ENCODE data around the genes PLAAT2, PLAAT3 and RTN3.

DNA sequence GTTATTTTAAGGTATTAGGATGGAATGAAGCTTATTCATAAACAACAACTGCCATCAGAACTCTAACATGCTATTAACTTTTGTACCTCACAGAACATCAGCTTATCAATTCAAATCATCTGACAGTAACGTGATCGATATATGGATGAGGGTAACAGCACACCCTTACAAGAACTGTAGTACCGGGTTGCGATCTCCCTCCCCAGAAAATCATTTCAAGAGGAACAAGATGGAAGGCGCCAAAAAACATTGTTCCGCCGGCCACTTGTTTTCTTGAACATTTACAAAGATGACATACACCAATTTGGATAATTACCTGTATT lies 15.1 kb upstream of the WDR74 start:
- PRO-cap, 2 experiments: peak in 1 of 2 experiments; most common minus-strand start position 124 of the sequence (in 1)

- PRO-cap, 2 experiments: no peak in any of the 2 experiments
These were observed 929 bp downstream of the SLC22A25 start for GRCh38 chr11:63242266-63243073.

GRCh38 chr11:63246098-63246578 lies 2.7 kb upstream of the SLC22A25 start:
- PRO-cap, 2 experiments: no peak in any of the 2 experiments

DNA sequence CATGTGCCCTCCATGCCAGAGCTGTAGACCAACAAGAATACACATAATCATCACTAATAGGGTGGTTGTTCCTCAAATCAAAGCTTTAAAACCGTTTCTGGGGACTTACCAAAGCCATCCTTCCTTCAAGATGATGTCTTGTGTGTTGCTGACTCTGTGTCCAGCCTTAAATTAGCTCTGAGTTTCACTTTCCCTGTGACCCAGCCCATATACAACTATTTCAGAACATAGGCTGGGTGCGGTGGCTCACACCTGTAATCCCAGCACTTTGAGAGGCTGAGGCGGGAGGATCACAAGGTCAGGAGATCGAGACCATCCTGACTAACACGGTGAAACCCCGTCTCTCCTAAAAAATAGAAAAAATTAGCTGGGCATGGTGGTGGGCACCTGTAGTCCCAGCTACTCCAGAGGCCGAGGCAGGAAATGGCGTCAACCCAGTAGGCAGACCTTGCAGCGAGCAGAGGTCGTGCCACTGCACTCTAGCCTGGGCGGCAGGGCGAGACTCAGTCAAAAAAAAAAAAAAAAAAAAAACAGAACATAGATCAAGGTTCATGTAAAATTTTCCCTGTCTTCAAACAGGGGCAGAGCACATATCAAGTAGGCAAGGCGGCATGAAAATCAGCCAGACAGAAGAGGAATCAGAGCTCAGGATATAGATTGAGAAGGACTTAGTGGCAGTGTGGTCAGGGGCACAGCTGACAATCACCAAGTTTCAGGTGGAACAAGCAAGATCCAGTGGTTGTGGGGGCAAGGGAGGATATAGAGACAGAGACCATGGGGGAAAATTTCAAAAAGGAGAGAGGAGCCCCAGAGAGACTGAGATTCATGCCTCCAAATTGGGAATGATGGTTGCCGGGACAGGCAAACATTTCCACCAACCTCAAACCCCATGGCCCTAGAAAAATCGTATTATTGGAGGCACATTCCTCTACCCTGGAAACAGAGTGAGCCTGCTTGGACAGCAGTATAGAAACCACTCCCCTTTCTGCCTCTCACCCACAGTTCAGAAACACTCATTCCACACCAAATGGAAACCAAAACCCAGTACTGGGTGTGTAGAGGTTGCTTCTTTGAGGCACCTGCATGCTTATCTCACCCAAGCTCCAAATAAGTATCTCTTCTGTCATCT lies at the start of gene PLAAT2:
TSS of gene PLAAT2 (minus strand) at position 173 of the 1,129 bp plus-strand sequence.
- PRO-cap, 2 experiments: peak in 1 of 2 experiments; most common plus-strand start position 1,044 of the sequence (in 1)

DNA sequence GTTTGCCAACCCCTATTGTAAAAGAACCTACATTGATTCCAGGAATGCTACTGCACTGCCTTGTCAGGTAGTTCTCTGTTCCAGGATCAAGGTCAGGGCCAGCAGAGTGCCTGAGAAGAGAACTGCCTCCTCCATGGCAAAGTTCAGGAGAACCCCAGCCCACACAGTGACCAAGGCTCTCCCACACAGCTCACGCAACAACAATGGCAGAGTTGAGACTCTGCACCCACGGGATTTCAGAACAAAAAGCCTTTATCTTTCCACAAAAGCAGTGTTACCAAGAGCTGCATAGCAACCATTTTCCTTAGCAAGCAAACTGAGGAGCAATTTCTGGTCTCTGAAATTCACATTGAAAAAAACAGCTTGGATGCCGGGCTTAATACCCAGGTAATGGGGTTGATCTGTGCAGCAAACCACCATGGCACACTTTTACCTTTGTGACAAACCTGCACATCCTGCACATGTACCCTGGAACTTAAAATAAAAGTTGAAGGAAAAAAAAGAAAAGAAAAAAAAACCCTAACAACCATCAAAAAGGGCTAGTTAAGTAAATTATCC lies 11.0 kb downstream of the PLAAT3 start:
- PRO-cap, 2 experiments: no peak in any of the 2 experiments

DNA sequence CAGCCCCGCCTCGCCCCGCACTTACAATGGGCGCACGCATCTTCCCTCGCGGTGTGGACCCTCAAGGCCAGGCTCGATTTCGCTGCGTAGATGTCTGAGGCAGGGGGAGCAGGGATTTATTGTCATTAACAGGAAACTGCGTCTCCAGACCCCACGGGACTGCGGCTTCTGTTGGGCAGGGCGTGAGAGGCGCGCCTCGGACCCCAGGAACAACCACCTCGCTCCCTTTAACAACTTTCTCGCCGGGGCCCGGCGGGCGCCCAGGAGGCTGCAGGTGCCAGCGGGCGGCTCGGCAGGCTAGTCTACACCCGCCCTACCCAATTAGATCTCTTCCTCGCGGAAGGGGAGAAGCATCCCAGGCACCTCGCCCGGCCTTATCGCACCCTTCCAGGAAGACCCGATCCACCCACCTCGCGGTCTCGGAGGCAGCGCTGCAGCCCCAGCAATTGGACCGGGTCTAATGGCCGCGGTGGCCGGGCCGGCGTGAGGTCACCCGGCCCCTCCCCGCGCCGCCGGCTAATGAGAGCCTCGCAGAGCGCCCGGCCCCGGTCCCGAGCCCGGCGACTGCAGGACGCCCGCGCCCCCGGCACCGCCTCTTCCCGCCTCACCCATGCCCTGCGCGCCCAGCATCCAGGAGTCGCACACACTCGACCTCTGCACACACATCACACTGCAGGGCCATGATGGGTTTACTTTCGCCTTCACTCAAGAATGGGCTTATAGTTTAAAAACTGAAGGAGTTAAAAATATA lies at the start of gene PLAAT3:
TSS of gene PLAAT3 (minus strand) at position 459 of the 751 bp plus-strand sequence.
- PRO-cap, 2 experiments: peak in 2 of 2 experiments; most common plus-strand start position 236 of the sequence (in 1); most common minus-strand start position 92 of the sequence (in 2)

DNA sequence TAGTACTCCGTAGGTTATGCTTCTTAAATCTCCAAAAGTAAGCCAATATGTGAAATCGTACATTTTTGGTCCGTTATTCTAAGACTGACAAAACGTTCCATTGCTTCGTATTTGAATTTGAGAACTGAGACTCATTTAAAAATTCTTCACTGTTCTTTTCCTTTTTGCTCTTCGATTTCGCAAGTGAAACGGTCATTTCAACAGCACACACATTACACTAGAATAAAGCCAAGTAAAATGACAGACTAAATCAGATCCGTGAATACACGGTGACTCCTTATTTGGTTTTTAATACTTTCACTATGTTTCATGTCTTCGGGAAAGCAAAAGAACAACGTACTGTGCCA lies 907 bp downstream of the ATL3 start:
- PRO-cap, 2 experiments: no peak in any of the 2 experiments

DNA sequence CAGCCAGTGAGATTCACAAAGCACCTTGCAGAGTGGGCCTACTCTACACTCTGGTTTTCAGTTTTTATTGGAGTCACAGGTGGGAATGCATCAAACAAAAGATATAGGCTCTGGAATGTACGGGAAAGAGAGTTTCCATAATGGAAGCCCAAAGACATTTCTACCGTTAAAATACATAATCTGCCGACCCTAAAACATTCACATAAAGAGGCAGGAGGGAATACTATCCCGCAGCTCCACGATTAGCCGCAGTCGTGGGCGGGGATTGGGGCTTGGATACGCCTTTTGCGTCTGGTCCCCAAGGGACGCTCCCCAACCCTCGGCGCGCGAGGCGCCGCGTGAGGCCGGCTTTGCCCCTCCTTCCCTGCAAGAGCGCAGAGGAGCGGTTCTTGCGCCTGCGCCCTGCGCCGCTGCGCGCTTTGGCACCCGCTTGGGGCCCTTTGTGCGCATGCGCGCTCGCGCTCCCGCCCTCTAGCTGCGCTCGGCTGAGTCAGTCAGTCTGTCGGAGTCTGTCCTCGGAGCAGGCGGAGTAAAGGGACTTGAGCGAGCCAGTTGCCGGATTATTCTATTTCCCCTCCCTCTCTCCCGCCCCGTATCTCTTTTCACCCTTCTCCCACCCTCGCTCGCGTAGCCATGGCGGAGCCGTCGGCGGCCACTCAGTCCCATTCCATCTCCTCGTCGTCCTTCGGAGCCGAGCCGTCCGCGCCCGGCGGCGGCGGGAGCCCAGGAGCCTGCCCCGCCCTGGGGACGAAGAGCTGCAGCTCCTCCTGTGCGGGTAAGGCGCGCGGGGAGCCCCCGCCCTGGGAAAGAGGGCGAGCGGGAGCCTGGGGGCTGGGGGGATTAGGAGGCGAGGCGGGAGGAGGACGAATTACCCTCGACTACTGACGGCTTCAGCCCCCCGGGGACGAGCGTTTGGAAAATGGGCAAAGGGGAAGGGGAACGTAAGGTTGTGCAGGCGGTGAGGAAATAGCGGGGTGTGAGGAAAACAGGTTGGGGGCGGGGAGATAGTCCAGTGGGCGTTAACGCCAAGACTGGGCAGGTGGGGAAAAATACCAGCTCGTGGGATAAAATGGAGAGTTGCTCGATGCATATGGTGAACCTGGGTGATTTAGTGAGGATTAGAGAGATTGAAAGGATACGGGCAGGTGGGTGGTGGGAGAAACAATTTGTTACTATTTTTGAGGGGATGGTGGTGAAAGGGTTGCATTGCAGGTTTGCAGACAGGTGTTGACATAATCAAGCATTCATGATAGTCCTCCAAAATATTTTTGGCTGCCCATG lies at the start of gene RTN3:
TSS of gene RTN3 (plus strand) at position 497 of the 1,281 bp plus-strand sequence.
- PRO-cap, 2 experiments: peak in 2 of 2 experiments; most common plus-strand start position 497 of the sequence (in 2); most common minus-strand start position 340 of the sequence (in 2)

- PRO-cap, 2 experiments: no peak in any of the 2 experiments
These were observed 3.8 kb downstream of the ZFTA start for GRCh38 chr11:63764807-63765211.

DNA sequence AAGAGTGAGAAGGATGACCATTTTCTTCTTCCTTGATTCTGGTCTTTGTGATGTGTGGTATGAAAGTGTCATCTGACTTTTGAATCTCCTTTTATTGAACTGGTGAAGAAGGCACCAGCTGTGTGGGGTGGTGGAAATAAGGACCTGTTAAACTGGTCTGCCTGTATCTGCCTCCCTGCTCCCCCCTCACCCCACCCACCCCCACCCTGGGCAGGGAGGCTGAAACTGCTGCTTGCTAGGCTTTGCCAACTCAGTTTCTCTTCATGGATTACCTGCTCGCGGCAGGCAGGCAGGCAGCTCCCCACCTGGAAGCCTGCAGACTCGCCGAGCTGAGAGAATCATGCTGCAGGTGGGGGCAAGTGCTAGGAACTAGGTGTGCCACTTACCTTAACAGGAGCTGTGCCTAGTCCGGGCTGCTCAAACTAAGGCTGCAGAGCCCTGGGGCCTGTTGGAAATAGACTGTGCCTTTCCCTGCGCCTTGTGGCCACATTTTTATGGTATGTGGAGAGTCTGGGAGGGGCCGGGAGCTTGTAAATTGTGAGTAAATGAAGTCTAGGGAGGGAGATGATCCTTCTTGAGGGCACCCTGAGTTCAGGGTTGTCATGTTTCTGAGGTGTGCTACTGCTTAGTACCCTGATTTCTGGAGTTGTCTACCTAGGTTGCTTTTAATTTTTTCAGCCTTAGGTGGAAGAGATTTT lies 30.3 kb downstream of the MARK2 start:
- PRO-cap, 2 experiments: no peak in any of the 2 experiments

DNA sequence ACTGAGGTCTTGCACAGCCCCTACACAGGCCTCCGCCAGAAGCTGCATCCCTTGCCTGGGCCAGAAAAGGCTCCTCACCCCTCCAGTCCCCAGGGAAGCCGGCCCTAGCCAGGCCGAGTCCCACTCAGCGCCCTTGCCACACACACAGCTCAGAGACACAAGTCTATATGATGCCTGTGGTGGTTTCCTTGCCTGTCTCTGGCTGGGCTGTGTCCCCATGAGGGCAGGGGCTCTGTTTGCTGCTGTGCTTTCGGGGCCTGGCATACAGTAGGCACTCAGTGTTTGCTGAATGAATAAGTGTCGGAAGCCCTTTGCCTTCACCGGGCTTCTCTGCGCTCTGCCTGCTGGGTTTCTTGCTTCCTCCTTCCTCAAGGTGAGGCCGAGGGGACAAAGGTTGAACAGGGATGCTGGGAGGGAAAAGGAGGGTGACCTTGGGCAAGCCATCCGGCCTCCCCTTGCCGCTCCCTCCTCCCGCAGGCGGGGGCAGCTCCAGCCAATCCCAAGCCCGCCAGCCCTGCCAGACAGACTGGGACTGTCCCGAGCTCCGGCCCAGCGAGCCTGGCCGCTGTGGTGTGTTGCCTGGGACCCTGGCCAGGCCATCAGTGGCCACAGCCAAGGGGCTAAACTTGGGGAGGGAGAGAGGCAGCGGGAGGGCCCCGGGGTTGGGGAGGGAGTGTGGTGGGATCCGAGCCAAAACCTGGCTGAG lies 3.1 kb upstream of the RCOR2 start:
- PRO-cap, 2 experiments: no peak in any of the 2 experiments

GRCh38 chr11:63939348-63939589 lies 467 bp downstream of the NAA40 start:
- PRO-cap, 2 experiments: no peak in any of the 2 experiments

- PRO-cap, 2 experiments: no peak in any of the 2 experiments
These were observed 15.8 kb downstream of the NAA40 start for GRCh38 chr11:63954286-63955272.

GRCh38 chr11:64007042-64008184 lies 21.2 kb downstream of the OTUB1 start:
- PRO-cap, 2 experiments: no peak in any of the 2 experiments

DNA sequence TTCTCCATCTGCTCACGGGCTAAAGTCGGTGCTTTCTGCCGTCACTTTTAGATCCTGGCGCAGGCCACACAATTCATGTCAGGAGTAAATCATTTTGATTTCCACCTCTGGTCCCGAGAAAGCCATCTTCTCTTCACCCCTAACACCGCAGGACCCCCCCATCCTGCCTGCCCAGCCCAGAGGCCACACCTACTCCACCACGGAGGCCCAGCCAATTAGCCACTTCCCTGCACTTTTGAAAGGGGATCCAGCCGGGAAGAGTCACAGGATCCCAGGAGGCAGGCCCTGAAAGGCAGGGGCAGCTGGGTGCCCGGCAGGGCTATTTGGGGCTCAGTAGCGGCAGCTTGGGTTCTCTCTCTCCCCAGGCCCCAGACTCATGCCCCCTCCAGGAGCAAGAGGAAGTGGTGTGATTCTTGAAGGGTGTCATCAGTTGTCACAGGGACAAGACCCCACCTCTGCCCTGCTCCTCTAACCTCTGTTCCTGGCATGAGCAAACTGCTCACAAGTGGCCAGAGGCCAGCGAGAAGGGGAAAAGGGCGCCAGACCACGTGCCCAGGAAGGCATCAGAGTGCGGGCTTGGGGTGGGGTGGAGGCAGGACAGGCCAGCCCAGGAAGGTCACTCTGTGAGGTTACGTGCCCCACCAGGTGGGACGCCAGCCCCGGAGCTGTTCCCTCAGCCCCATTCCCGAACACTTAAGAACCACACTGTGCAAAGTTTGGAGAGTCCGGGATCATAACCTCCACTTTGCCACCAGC lies 1.2 kb downstream of the MACROD1 start:
- PRO-cap, 2 experiments: no peak in any of the 2 experiments

- PRO-cap, 2 experiments: no peak in any of the 2 experiments
These were observed 9.6 kb downstream of the STIP1 start for GRCh38 chr11:64195505-64196104.

GRCh38 chr11:64237279-64237786 lies 2.9 kb downstream of the VEGFB start:
- PRO-cap, 2 experiments: no peak in any of the 2 experiments

GRCh38 chr11:64238799-64239439 lies 2.0 kb upstream of the ENSG00000286264 start:
- PRO-cap, 2 experiments: no peak in any of the 2 experiments

DNA sequence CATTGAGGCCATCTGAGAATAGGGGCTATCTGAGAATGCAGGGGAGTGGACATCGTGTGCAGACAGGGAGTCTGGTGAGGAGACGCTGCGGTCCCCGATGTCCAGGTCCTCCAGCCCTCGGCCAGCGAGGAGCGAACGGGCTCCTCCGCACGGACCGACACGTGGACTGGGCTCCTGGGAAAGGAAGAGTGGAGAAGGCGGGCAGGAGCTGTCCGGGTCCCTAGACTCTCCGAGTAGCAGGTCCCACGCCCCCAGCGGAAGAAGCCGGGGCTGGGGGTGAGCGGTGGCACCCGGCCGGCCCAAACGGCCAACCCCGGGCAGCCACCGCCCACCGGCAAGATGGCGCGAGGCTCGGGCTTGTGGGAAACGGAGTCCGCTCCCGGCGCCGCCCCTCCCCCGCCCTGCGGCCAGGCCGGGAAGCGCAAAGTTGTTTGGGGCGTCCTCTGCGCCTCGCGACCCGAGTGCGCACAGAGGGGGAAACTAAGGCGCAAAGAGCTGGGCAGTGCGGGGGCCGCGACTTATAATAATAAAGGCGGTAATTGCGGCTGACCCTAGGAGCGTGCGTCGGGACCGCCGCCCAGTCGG lies 535 bp upstream of the PPP1R14B start:
- PRO-cap, 2 experiments: no peak in any of the 2 experiments

GRCh38 chr11:64250700-64251247 lies 556 bp upstream of the PLCB3 start:
- PRO-cap, 2 experiments: no peak in any of the 2 experiments